H7 (cell line): ENCODE measurements around a stretch of chr20.

DNA sequence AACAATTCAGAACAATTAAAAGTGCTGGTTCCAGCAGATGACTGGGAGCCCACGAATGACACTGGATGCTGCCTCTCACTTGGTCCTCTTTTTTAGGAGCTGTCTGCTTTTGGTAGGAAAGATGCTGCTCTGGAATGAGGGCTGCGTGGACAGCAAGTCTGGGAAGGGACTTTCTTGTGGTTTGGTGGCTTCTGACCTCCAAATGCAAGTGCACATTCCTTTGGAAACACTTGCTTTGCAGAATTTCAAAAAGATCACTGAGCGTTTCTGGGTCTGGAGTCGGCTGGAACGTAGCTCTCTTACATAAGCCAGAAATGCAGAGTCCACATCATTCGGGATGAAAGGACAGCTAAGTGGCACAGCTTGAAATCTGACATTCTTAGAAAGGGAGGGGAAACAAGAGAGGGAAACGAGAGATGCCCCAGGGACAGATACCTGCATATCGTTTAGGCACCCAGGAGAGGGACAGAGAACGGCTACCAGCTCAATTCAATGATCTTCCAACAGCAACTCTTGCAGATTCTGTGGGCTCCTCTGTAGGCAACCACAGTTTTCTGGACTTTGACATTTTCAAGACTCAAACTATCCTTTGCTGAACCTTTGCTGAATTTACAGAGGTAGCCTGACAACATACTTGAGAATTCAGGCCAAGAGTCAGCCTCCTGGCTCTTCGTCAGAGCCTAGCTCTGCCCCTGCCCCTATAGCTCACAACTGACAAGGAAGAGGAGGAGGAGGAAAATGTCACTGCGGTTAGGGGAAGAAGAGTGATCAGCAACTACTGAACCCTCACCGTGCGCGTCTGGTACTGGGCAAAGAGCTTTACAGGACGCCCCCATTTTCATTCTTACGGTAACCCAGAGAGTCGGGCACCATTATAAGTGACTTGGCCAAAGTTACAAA is 118.6 kb downstream of the NFATC2 start:
- RAMPAGE, long total RNA = no peak

- RAMPAGE, long total RNA = no peak
Measured at GRCh38 chr20:51469051-51469467, 73.5 kb downstream of the NFATC2 start.

DNA sequence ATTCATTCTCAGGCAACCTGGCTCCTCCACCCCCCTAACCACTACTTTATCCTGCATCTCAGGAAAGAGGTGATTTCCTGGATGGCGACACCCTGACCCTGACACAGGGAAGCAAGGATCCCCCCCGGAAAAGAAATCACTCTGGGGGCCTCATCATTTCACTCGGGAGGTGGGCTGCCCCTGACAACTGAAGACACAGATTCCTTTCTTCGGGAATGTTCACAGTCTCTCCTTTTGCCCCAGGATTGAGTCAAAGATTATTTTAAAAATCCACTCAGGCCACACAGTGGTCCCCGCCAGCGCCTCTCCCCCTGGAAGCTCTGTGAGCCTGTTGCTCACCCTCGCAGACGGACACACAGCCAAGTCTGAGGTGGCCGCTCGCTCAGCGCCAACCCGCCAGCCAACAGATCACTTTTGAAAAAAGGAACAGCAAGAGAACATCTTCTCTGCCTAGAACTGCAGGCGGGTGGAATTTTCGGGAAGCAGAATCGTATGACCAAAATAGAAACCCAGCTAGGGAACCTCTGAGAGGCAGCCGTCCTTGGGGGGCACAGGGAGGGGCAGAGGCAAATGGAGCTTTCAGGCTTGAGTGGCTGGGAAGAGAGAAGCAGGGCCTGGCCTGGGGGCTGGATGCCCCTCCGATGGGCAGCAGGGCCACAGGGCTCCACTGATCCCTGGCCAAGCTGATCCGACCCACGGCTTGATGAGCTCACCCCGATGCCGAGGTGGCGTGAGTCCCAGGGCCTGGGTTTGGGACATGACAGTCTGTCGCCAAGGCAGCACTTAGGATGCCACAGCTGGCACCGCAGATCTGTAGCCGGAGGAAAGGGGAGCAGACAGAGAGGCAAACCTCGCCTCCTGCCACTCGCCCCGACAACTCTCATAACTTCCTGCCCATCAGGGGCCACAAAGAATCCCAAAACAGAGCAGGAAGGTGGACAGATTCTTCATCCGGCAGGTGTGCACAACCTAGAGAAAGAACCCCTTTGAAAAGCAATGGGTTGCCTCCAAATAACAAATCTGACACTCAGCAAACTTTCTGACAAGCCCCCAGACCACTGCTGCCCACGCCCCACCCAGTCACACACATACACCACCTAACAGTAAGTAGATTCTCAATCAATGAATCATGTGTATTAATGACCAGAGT is 9.9 kb downstream of the NFATC2 start:
- RAMPAGE, long total RNA = no peak

GRCh38 chr20:51695503-51696726 is 72.3 kb downstream of the ATP9A start:
- RAMPAGE, long total RNA = no peak

- RAMPAGE, long total RNA = no peak
Measured at GRCh38 chr20:51768766-51769185, 586 bp upstream of the ATP9A start.

- RAMPAGE, long total RNA = no peak
Measured at GRCh38 chr20:52222195-52222502, 30.6 kb upstream of the ZFP64 start.

DNA sequence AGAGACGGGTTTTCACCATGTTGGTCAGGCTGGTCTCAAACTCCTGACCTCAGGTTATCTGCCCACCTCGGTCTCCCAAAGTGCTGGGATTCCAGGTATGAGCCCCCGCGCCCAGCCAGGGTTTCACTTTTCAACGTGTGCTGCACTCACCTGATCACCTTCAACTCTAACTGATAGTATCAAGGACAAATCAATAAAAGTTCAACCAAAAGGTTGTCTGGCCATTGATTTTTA is 37.4 kb downstream of the ZNF217 start:
- RAMPAGE, long total RNA = no peak

DNA sequence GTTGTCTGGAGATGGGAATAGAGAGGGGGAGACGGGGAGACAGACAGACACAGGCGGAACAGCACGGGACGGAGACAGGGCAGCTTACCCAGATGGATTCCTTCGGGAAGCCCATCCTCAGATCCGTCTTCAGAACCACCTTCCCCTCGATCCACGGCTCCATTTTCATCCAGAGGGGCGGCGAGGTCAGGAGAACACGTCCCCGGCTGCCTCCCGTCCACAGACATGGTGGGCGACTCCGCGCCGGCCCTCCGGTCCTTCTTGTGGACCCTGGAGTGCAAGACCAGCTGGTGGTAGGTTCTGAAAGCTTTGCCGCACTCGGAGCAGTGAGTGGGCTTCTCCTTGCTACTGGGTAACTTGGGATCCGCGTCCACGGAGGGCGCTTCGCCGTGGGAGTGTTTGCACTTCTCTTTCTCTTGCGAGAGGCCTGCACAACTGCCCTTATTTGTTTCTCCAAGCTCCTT is 12.2 kb downstream of the ZNF217 start:
- RAMPAGE, long total RNA = no peak

DNA sequence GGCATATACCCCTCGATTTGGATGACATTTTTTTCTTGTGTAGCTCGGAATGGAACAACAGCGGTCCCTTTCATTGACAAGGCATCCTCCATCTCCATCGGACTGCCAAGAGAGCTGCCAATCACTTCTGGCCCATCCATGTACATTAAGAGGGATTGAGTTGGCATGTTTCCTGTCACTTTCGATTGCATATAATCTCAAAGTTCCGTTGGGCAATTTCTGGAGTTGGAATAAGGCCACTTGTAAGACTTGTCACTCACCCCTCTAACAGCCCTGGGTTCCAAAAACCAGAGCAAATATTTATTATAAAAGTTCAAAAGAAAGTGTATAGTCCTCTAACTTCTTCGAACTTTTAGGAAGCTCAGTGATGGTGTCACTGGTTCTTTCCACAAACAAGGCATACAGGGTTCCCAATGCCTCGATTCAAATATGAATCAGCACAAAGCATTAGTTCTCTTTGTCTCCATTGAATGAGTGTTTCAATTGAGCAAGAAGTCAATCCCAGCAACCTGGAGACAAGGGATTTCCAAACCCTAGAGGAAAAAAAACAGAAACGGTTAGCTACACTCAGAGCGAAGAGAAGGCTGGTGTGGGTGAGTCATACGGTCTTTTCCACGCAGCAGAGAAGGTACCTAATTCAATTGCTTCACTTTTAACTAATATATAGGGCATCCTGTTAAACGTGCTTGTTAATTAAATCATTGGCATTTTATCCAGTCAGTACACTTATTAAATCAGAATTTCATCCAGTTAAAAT is 10.8 kb downstream of the ZNF217 start:
- RAMPAGE, long total RNA = no peak

DNA sequence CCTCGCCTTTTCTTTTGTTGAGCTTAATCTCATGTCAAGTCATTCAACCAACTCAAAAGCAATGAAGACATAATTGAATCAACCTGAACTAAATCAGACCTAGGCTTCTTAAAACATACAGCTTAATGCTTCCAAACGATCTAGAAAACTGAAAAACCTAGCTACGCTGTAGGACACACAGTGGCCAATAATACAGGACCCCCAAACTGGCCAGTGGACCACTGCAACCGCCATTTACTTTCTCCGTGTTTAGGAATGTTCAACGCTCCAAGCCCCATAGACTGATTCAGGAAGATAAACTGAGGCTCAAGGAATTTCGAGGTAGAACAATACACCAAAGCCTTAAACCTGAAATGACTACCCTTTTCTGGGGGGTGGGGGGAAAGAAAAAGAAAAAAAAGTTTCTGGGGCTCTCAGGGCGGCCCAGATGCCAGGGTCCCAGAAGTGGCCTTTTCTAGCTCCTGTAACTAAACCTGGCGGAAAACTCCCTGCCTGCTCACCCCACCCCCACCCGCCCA is 1.6 kb downstream of the ZNF217 start:
- RAMPAGE, long total RNA = no peak

DNA sequence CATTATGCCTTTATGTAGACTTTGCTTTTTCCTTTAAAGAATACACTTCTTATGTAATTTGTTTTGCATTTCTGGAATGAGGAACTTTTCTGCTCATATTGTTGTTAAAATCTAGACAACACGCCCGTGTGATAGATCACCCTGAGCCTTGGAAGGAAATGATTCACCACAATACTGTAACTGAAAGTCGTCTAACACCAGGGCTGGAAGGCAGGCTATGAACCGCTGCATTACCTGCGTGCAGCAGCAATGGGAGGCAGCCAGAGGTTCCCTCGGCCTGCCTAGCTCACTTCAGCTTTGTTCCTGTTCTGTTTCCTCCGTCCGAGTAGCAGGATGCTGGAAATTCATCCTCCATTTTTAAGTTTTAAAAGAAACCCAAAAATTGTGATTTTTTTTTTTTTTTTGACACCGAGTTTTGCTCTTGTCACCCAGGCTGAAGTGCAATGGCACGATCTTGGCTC is 49.5 kb upstream of the ZNF217 start:
- RAMPAGE, long total RNA = no peak

GRCh38 chr20:53739866-53740875 is 146.5 kb upstream of the ZNF217 start:
- RAMPAGE, long total RNA = no peak

DNA sequence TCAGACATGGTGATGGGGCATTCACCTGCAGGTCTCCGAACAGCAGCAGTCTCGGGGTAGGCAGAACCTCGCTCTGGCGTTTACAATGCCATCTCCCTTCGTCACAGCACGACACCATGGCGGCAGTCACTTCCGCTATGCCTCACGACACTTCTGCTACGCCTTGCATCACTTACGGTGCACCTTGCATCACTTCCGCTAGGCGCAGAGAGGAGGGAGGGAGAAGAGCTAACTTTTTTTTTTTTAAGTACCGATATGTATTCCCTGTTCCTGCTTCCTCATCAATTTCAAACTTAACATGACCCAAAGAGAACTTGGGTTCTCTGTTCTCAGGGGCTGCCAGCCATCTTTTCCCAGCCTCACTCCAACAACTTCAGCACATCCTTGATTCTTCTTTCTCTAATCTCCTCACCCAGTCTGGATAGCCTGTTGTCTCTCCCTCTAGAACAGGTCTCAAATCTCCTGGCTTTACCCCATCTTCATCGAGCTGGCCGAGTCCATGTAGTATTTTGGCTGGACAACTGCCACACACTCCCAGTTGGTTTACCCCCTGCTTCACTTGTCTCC is 194.8 kb downstream of the BCAS1 start:
- RAMPAGE, long total RNA = no peak

DNA sequence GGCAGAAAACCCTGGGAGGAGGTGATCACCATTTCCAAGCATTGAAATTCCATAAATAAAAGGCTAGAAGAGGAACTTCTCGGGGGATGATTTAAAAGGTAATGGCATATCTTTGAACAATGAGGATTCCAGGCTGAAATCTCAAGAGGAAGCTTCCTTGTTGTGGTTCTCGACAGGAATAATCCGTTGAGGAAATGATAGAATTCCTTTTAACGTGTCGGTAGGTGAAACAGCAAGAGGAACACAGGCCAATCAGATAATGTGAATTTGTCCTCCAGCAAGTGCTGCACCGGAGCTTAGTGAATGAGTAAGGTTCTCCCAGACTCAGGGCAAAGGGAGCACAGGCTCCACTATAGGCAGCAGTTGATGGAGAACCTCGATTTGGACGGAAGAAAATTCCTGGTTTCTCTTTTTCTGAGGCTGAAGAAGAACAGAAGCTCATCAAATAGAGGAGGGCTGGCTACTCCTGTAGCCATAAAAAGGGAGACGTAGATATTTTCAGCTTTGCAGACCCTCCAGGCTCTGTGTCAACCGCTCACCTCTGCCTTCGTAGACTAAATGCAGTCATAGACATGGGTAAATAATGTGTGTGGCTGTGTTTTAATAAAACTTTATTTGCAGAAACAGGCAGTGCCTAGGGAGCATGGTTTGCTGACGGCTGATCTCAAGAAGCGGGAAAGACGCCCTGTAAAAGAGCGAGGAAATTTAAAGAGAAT is 172.1 kb downstream of the BCAS1 start:
- RAMPAGE, long total RNA = no peak

- RAMPAGE, long total RNA = no peak
Measured at GRCh38 chr20:53925840-53926410, 144.5 kb downstream of the BCAS1 start.

DNA sequence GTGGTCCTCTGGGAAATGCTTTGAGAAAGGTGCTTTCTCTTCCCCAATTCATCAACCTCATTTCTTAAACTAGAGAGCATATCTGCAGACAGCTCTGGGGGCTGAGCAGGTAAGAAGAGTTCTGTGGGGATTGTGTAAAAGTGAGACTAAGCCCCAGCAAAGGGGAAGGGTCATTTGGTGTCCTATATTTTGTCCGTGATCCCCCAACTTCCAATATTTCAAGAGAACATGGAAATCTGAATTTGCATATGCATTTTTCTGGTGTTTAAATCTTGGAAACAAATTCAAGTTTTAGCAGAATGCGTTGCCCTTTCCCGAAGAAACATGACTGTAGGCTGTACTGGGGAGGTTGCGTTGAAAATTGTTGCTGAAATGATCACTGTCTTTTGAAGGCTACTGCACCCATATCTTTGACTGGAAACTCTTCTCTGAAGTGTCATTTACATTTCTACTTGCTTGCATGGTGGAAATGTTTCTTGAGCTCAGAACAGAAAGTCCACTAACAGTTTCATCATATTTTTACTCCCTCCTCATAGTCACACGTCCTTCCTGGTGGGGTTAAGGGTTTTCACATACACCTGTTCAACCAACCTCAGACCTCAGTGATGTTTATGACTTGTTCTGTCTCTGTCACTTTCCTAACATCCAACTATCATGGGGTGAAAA is 140.3 kb downstream of the BCAS1 start:
- RAMPAGE, long total RNA = no peak

DNA sequence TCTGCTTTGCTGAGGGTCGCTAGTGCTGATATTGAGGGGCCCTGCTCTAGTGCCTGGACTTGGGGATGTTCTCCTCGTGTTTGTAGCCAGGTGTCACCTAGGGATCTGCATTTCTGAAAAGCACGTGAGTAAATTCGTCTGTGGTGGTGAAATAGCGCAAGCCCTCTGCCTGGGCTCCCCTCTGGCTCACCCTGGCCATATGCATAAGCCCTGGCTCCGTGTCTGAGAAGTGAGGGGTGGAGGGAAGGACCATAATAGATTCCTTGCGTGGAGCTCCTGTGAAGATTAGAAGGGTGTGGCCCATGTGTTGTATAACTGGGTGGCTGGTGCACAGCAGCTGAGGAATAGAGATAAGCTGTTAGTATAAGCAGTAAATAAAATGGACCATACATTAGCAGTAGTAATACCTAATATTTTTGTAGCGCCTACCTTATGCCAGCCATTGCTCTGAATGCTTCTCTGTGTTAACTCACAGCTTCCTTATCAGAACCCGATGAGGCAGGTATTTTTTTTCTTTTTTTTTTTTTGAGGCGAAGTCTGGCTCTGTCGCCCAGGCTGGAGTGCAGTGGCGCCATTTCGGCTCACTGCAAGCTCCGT is 4.7 kb downstream of the BCAS1 start:
- RAMPAGE, long total RNA = no peak

DNA sequence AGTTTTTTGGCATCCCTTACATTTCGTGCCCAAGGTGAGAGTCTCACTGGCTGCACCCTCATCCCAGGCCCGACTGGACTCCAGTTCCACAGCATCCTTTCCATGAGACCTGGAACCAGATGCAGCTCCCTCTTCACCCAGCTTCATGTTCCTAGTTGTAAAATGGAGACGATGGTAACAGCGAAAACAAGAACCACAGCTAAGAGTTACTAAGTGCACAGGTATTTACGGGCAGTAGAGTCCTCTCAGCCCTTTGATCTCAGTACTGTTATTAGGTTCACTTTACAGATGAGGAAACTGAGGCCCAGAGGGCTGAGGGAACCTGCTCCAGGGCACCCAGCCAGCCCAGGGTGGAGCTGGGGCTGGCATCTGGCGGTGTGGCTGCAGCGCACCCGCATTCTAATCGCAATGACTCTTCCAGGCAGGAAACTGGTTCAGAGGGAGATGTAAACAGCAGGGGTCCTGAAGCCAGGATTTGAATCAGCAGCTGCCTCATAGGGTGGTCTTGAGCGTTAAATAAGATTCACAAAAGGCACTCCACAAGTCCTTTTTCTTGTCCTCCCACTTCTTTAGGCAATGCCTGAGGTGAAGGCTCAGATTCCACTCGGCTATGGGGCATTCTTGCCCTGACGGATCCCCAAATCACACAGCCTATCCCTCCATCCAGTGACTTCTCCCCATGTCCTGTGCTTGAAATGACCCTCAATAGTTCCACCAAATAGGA is 785 bp downstream of the BCAS1 start:
- RAMPAGE, long total RNA = no peak

GRCh38 chr20:56146783-56147180 is 101.8 kb upstream of the MC3R start:
- RAMPAGE, long total RNA = no peak

DNA sequence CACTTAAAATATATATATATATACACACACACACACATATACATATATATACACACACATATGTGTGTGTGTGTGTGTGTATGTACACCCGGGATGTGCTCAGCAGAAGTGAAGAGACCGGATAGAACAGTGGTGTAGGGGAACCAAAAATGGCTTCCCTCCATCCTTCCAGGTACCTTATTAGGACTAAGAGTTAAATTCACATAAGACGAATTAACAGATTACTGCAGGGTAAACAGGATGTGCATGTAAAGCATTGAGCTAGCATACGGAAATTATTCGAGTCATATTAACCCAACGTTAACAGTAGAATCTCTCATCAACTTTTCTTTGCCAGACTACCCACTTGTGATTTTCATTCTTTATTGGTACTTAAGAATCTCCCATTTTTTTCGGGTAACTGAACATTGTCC is 671 bp downstream of the CSTF1 start:
- RAMPAGE, long total RNA = no peak